Body of pancreas (tissue), 2 donors: ENCODE measurements around the genes PPP2R2D and INPP5A.

GRCh38 chr10:130228674-130228914 is 92.4 kb downstream of the GLRX3 start:
- PRO-cap = no peak
- RAMPAGE, long total RNA, 2 experiments = no peak in any of the 2 experiments

GRCh38 chr10:130356392-130356755 is 220.2 kb downstream of the GLRX3 start:
- PRO-cap = no peak
- RAMPAGE, long total RNA, 2 experiments = no peak in any of the 2 experiments

DNA sequence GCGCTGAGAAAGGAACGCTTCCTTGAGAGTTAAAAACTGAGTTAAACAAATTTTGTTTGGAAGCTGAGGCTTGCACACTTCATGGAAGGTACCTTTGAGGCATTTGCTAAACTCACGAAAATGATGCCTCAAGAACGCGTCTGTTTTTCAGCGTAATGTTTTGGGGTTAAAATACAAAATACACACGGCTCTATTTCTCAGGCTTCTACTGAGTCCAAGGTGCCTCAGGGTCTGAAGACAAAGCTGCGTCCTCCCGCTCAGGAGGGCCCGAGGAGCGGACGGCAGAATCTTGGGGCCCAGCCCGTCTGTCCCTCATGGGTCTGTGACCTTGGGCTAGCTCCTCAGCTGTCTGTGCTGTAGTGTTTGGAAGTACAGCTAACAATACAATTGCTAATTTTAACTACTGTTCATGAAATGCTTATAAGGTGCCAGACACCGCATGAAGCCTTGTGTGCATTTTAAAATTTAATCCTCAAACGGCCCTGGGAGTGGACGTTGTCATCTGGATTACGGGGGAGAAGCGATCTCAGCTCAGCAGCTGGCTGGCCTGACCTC is 357.2 kb downstream of the GLRX3 start:
- PRO-cap = unidirectional peak, plus-strand start at position 262 of the sequence
- RAMPAGE, long total RNA, 2 experiments = no peak in any of the 2 experiments

GRCh38 chr10:130654844-130655234 is 518.6 kb downstream of the GLRX3 start:
- PRO-cap = no peak
- RAMPAGE, long total RNA, 2 experiments = no peak in any of the 2 experiments

DNA sequence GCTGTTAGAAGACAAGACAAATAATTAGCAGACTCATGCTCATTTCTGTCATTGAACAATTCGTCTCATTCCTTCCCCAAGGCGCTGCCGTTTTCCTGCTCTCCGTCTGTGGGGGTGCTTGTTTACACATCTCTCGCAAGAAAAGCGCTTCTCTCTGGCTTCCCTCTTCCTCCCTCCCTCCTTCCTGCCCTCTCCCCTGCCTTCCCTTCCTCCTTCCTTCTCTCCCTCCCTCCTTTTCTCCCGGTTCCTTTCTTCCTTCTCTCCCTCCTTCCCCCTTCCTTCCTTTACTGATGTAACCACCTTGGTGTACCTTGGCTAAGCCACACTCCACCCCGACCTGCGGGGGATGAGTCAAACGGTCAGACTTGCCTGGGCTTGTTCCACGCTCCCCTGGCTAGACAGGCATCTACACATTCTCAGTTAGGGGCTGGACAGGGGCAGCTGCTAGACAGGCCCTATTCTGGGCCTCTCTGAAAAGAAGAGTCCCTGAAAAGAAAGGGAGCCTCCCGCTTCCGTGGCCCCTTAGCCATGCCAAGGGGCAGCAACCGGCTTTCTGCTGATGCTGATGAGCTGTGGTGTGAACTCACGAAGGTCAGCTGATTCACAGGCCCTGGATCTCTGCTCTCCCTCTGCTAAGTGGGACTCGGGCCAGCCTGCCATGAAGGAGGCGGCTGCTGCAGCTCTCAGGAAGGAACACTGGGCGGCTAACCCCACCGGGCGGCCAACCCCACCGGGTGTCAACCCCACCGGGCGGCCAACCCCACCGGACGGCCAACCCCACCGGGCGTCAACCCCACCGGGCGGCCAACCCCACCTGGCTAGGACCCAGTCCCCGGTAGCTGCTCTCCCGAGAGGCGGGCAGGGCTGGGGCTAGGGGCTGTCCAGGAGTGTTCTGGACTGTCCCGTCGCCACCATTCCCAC is 216.8 kb downstream of the TCERG1L start:
- PRO-cap = no peak
- RAMPAGE, long total RNA, 2 experiments = no peak in any of the 2 experiments

GRCh38 chr10:131654962-131655545 is 245.8 kb upstream of the PPP2R2D start:
- PRO-cap = no peak
- RAMPAGE, long total RNA, 2 experiments = no peak in any of the 2 experiments

DNA sequence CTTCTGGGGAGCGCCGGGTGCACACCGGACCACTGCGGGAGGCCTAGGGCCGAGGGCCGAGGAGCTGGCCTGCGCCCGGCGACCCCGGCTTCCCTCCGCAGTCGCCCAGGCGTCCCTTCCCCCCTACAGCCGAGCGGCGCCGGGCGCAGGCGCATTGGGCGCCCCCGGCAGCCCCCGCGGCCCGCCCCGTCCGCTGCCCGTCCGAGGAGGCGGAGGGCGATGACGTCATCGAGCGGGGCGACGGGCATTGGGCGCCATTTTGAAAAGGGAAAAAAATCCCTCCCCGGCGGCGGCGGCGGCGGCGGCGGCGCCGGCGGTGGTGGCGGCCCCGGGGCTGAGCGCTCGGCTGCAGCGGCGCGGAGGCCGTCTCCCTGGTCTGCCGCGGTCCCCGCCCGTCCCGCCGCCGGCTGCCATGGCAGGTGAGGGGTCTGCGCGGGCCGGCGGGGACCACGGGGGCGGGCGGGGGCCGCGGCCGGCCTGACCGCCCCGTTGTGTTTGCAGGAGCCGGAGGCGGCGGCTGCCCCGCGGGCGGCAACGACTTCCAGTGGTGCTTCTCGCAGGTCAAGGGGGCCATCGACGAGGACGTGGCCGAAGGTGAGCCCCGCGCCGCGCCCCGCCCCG is at the start of gene PPP2R2D:
Gene PPP2R2D (plus strand): TSS at position 272 of the 621 bp plus-strand sequence.
- PRO-cap = bidirectional peak, plus-strand start at position 295 of the sequence, minus-strand start at position 118 of the sequence
- RAMPAGE, long total RNA, 2 experiments = start-site peak on the plus strand in 1 of 2 experiments, centred at positions 387 to 539 of the sequence, 10 to 16 reads per replicate

DNA sequence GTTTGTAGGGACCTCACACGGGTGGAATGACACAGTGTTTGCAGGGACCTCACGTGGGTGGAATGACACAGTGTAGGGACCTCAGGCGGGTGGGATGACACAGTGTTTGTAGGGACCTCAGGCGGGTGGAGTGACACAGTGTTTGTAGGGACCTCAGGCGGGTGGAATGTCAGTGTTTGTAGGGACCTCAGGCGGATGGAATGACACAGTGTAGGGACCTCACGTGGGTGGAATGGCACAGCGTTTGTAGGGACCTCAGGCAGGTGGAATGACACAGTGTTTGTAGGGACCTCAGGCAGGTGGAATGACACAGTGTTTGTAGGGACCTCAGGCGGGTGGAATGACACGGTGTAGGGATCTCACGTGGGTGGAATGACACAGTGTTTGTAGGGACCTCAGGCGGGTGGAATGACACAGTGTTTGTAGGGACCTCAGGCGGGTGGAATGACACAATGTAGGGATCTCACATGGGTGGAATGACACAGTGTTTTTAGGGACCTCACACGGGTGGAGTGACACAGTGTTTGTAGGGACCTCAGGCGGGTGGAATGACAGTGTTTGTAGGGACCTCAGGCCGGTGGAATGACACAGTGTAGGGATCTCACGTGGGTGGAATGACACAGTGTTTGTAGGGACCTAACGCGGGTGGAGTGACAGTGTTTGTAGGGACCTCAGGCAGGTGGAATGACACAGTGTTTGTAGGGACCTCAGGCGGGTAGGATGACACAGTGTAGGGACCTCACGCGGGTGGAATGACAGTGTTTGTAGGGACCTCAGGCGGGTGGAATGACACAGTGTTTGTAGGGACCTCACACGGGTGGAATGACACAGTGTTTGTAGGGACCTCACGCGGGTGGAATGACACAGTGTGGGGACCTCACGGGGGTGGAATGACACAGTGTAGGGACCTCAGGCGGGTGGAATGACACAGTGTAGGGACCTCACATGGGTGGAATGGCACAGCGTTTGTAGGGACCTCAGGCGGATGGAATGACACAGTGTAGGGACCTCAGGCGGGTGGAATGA is 17.5 kb downstream of the PPP2R2D start:
- PRO-cap = no peak
- RAMPAGE, long total RNA, 2 experiments = no peak in any of the 2 experiments

DNA sequence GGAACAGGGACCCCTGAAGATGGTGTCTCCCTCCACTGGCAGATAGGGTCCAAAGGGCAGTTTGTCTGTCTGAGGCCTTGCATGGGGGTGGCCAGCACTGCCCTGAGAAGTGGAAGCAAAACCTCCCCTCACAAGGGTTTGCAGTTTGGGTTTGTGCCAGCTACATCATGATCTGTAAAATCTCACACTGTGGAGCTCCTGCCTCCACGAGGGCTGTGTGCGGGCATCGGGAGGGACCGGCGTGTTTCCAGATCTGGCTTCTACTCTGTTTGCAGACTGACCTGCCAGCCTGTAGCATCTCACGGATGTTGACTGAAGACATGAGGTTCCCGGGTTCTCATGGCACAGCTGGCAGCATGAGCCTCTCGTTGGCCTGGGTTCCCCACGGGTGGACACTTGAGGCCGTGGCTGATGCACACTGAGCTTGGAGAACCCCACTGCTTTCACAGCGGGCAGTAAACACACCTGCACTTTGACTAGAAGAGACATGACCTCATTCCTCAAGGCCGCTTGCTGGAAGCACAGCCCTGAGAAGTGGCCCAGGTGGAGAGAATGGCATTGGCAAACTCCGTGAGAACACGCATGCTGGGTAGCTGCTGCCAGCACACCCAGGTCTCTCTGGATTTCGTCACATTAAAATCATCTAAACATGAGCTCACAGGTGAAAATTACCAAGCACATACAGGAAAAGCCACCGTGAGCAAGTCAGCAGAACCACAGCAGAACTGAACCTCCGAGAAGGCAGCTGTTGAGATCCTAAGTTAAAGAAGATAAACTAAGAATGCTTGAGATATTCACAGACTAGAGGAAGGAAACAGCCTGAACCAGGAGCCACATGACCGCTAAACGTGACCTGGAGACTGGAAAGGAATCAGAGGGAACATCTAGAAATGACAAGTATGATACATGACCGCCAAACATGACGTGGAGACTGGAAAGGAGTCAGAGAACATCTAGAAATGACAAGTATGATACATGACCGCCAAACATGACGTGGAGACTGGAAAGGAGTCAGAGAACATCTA is 32.6 kb downstream of the BNIP3 start:
- PRO-cap = unidirectional peak, minus-strand start at position 262 of the sequence; bidirectional peak, plus-strand start at position 708 of the sequence, minus-strand start at position 447 of the sequence
- RAMPAGE, long total RNA, 2 experiments = no peak in any of the 2 experiments

DNA sequence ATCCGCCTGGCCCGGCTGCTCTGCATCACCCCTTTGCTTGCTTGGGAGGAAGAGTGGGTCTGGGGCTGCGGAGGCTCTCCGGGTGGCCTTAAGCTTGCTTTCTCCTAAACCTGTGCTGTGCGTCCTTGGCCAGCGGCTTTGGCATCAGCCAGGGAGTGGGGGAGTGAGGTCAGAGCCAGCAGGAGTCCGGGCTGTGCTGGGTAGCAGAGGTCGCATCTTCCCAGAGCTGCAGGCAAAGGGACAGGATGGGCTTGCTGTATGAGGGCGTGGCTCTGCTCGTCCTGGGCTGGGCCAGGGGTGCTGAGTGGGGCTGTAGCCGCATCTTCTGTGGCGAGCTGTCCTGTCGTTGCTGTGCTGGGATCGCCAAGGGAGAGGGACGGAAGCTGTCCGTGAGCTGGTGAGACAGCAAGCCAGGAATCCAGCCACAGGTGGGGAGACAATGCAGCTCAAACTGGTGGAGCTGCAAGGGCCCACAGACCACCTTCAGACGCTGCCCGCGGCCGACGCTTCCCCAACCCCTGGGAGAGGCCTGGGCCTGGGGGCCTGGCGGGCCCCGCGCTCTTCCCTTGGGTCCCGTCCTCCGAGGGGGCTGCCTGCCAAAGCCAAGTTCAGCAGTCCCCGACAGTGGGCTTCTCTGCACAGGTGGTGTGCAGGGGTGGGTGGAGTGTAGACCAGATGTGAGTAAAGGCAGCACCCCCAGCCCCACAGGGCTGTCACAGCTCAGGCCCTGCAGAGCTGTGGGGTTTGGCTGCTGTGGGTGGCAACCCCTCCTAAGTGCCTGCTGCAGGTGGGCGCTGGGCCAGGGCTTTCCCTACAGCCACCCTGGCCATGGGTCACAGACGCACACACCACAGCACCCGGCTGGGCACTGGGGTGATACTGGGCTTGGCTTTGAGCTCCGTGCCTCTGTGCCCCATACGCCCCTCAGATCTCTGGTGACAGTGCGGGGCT is 20.8 kb downstream of the BNIP3 start:
- PRO-cap = no peak
- RAMPAGE, long total RNA, 2 experiments = no peak in any of the 2 experiments

- PRO-cap = unidirectional peak, minus-strand start at chr10:131969594
- RAMPAGE, long total RNA, 2 experiments = no peak in any of the 2 experiments
Measured at GRCh38 chr10:131969442-131969736, 12.3 kb downstream of the BNIP3 start.

DNA sequence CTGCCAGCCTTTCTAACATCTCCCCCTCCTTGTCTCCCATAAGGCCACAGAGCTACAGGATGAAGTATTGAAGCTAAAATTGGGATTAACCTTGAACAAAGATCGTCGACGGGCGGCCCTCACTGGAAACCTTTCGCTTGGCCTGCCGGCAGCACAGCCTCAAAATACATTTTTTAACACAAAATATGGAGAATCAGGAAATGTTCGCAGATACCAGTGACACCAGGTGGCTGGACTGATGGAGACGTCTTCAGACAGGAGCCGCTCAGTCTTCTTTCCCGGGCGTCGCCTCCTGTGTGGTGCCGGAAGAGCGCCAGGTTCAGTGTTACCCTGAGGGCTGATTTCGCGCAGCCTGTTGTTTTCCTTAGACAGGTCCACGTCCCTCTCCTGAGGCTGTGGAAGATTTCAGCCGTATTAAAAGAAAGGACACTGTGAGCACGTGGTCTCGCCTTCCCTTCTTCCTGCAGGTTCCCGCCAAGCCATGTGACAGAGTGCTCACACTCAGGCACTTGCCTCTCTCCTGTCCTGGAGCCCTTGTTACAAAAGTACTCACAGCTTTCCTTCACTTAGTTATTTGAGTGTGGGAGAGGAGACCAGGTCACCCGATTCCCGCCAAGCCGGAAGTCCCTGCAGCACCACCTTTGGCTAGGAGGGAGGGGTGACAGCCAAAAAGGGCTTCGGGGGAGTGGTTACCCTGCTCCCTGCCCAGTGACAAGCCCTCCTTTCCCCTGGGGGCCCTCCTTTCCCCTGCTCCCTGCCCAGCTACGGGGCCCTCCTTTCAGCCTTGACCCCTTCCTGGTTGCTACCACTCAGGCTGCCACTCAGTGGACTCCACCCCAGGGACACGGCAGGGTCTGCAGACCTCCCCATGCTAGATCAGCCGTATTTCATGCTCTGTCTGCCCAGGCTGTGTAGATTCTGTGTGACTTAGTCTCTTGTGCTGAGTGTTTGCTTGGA is 21.7 kb upstream of the PWWP2B start:
- PRO-cap = no peak
- RAMPAGE, long total RNA, 2 experiments = no peak in any of the 2 experiments

DNA sequence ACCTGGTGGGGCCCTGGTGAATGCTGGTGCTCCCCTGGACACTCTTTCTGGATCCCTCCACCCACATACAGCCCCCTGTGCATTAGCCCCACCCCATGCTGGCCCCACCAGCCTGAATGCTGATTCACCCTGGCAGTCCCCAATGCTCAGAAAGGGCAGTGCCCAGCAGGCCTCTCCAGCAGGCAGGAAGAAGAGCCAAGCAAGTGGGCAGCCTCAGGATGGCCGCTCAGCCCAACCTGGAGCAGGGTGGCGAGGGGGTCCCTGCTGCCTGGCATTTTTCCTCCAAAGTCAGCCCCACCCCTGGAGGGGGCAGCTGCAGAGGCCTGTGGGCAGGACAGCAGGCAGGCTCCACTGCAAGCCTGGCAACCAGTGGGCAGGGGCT is 1.7 kb upstream of the PWWP2B start:
- PRO-cap = no peak
- RAMPAGE, long total RNA, 2 experiments = no peak in any of the 2 experiments

DNA sequence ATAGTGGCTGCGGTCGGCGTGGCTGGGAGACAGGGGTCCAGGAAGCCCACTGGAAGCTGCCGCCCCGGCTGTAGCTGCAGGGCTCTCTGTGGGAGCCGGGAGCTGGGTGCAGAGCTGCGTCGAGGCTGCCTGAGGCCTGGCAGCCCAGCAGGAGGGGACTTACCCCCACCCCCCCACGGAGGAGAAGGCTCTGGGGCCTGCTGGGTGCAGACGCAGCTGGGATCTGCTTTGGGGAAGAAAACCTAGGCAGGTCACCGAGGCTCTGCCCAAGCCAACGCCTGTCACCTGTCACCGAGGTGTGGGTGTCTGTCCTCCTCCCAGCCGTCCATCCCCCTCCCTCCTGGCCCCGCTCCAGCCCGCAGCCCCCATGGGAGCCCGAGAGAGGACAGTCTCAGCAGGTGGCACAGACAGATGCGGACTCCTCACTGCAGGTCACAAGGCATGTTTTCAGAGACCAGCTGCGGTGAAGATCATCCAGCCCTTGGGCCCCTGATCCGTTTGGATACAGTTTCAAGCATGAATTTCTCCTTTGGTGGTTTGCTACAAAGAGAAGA is 25.3 kb downstream of the PWWP2B start:
- PRO-cap = no peak
- RAMPAGE, long total RNA, 2 experiments = no peak in any of the 2 experiments

DNA sequence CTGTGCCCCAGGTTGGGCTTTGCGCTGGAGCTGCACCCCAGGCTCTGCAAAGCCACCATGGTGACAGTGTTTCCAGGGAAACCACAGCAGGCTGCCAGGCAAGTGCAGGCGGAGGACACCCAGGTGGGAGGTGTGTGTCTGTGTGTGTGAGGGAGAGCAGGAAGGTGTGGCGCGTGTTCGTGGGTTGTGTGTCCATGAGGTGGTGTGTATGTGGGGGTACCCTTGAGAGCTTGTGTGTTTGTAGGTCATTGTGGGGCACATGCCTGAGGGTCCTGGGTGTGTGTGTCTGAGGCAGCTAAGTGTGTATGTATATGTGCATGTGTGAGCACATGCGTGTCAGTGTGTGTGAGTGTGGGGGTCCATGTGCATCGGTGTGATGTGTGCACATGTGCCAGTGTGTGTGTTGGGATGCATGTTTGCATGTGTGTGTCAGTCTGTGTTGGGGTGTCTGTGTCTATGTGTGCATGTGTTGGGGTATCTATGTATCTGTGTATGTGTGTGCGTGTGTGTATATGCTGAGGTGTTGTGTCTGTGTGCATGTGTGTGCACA is 33.1 kb downstream of the PWWP2B start:
- PRO-cap = no peak
- RAMPAGE, long total RNA, 2 experiments = no peak in any of the 2 experiments

GRCh38 chr10:132461254-132462268 is 64.6 kb downstream of the PWWP2B start:
- PRO-cap = no peak
- RAMPAGE, long total RNA, 2 experiments = no peak in any of the 2 experiments

- PRO-cap = no peak
- RAMPAGE, long total RNA, 2 experiments = no peak in any of the 2 experiments
Measured at GRCh38 chr10:132515663-132516033, 21.9 kb upstream of the INPP5A start.

DNA sequence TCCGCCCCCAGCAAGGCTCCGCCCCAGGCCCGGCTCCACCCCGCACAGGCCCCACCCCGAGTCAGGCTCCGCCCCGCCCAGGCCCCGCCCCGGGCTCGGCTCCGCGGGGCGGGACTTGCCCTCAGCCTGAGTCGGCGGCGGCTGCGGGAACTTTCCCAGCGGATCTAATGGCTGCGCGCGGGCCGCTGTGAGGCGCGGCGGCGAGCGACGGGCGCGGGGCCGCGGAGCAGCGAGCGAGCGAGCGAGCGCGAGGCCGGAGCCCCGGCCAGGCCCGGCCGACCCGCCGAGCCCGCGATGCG is at the start of gene INPP5A:
Gene INPP5A (plus strand): TSS at position 114 of the 299 bp plus-strand sequence.
- PRO-cap = unidirectional peak, plus-strand start at position 131 of the sequence
- RAMPAGE, long total RNA, 2 experiments = no peak in any of the 2 experiments

GRCh38 chr10:132539969-132541092 is 2.7 kb downstream of the INPP5A start:
- PRO-cap = no peak
- RAMPAGE, long total RNA, 2 experiments = no peak in any of the 2 experiments

- PRO-cap = no peak
- RAMPAGE, long total RNA, 2 experiments = no peak in any of the 2 experiments
Measured at GRCh38 chr10:132555186-132556077, 17.8 kb downstream of the INPP5A start.